Mesenchymal stem cell of Wharton's jelly (primary cell): ENCODE measurements around a stretch of chr10.

GRCh38 chr10:24618221-24619004, 105.3 kb downstream of the ARHGAP21 start:
- CAGE, long polyA plus RNA, result no peak

- CAGE, long polyA plus RNA, result no peak
These were observed 82.9 kb downstream of the PRTFDC1 start for GRCh38 chr10:24869594-24869853.

DNA sequence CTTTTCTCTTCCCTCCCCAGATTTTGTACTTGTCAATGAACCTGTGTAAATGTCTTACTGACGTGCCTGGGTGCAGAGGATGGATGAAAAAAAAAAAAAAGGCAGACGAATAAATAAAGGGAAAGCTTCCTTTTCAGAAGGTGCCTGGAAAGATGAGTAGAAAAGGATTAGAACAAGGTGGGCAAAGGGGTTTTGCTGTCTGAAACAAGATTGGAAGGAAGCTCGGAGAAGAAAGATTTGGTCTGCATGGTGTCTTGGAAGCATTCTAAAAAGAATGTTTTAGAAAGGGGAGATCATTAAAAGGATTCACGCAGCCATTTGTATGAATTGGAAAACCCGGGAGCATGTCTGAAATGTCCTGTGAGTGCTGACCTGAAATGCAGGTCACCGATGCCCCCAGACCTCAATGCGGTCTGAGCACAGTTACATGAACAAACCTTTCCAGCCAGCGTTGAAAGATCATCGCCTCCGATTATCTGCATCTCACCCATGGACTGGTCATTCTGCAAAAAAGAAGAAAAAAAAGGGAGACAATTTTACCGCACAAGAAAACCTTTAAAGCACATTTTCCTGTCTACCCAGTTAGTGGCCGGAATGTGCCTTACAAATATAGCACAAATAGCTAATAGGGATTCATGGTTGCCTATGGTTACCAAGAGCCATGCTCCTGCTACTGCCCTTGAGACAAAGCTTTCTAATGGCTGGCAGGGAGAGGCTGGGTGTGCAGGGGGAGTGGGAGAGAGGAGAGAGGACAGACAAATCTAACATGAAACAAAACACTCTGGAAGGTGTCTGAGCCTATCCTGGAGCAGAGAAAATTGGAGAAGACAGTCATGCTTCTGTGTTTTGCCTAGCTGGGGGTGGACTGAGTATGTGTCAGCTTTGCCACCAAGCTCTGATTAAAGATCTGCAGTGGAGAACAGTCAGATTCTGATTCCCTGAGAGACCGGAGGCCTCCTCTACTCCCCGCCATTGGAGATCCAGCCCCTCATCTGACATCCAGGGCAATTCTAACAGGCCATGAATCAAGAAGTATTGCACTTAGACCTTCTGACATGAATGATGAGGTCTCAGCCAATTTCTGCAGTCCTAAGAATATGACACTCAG, 80.5 kb downstream of the PRTFDC1 start:
- CAGE, long polyA plus RNA, result no peak

GRCh38 chr10:24882192-24882662, 70.2 kb downstream of the PRTFDC1 start:
- CAGE, long polyA plus RNA, result no peak

DNA sequence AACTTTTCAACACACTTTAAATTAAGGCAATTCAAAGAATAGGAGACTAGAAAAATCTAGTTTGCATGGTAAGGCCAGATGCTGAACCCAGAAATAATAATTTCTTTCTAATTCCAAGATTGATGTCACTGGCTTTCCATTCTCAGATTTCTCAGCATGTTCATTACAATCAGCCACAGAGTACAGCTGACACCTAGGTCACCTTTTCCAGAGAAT, 10.4 kb upstream of the PRTFDC1 start:
- CAGE, long polyA plus RNA, result no peak

- CAGE, long polyA plus RNA, result no peak
These were observed 51.8 kb downstream of the THNSL1 start for GRCh38 chr10:25068000-25068829.

- CAGE, long polyA plus RNA, result no peak
These were observed 5.8 kb downstream of the APBB1IP start for GRCh38 chr10:26443980-26444320.

DNA sequence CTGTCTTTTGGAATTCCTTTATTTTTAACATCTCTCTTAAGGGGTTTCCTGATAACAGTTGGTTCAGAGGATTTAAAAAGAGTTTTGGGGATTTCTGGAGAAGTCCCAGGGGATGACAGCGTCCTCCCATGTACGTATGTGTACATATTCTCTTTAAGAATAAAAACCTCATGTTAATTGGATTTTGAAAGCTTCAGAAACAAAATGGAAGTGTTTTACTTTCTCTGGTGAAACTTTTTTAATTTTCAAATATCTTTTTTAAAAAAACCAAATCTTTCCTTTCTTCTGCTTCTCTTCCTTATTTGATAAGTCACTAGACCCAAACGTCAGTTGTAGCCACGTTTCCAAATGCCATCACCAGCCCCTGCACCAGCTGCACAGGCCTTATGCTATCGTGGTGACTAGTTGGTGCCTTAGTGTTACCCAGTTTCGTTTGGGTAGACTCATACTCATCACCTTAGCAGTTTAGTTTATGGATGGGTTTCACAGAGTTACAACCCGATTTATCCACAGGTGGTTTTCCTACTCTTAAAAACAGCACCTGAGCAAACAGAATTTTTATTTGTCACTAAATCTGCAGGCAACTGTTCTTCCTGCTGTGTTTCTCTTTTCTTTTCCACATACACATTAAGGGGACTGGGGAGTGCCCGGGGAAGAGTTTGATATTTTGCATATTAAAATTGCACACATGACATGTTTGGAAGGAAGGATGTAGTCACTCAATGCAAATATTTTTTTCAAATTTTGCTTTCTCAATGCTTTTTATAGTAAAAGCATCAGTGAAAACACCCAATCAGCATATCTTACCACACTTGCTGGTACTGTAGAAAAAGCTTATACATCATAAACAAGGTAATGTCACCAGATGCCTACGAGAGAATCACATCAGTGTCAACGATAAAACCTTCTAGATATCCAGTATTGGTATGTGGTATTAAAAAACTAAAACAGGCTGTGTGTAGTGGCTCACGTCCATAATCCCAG, 41.6 kb downstream of the PDSS1 start:
- CAGE, long polyA plus RNA, result no peak

DNA sequence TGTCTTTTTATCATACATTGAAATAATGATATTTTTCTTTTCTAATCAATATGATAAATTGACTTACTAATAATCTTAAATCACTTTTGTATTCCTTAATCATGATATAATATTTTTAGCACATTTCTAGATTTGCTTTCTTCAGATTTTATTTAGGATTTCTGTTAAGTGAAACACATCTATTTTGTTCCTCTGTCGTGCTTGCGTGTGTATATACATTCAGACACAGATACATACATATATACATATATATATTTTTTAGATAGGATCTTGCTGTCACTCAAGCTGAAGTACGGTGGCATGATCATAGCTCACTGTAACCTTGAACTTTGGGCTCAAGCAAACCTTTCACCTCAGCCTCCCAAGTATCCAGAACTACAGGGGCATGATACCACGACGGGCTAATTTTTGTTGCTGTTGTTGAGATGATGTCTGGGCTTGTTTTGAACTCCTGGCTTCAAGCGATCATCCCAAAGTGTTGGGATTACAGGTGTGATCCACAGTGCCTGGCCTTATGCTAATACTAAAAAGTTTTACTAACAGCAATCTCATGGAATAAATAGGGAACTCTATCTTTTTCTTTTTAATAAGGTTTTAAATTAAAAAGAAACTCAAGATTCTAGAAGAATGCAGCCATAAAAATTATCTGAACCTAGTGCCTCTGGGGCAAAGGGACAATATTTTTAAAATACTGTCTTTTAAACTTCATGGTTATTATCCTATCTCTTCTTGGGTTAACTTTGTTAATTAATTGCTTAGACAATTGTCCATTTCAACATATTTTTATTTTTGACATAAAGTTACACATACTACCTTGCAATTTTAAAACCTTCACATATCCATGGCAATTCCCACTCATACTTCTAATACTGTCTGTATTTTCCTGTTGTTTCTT, 15.0 kb downstream of the YME1L1 start:
- CAGE, long polyA plus RNA, result no peak

- CAGE, long polyA plus RNA, result no peak
These were observed 15.1 kb downstream of the MASTL start for GRCh38 chr10:27169869-27171059.

DNA sequence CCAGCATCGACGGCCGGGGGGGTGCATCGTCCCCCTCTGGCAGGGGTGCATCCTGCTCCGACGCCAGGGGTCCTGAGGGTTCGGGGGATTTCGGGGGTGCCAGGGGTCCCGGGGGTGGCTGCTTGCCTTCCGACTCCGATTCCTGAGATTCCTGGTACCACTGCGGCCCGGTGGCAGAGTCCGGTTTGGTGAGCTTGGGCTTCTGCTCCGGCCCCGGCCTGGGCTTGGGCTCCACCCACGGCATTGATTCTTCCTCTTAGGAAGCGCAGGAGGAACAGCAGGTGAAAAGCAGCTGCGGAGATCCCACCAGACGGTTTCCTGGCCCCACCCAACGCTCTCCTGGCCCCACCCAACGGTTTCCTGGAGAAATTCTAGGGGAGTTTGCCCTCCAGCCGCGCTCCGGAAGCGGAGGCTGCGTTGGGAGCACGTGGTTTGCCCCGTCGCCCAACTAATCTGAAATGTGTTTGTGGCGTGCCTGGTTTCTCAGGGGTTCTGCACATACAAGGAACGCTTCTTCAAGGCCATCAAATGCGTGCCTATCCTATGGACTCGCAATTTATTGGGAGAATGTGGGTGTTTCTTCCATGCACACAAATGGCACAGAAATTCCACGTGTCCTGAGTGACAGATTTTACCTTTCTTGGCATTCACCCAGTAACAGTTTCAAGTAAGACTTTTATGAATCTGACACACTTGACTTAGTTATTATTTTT, 89.9 kb upstream of the RAB18 start:
- CAGE, long polyA plus RNA, result no peak

GRCh38 chr10:27747144-27747436, 1.5 kb upstream of the MKX start:
- CAGE, long polyA plus RNA, result no peak

DNA sequence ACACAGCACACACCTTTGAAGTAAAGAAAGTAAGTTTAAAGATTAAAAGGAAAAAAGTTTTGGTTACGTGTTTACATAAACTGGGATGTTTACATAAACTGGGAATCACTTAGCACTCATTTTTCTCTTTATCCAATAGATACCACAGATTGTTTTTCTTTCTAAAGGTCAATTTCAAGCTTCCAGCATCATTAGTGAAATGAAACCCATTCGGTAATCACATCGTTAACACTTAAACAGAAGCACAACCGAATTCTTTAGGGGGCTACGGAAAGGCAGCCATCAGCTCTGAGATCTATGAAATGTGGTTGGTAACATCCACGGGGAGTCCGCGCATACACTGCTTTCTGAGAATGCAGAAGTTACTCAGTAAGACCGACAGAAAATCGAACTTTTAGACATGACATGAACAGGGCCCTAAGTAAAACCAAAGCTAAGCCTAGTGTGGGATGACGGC, 983 bp downstream of the ODAD2 start:
- CAGE, long polyA plus RNA, result no peak

GRCh38 chr10:28202742-28203214, 100.1 kb downstream of the MPP7 start:
- CAGE, long polyA plus RNA, result no peak

DNA sequence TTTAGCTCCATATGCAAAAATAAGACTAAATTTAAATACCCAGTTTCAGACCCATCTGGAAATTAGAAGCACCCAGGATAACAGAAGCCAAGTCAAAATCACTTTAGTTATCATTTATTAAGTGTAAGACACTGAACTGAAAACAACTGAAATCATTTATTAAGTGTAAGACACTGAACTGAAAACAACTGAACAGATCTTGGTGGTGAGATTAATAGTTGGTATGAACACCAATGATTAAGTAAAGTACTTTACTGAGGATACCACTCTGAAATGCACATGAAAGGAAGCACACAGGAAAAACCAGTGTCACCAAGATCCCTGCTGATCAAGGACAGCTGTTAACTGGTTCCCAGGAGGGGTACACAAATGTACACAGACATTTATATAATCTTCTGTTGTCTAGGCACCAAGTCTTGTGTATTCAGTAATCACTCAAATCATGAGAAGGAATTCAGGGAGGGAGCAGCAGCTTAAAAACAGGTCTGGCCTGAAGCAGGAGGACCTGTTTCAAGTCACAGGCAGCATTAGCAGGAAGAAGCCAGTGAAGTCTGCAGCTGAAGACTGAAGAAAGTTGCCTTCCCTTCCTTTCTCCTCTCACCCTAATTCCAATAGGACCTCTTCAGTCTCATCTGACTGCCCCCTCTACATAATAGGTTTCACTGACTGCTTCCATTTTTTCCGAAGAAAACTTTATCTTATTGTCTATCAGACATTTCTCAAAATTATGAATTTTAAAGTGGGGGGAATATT, 18.8 kb downstream of the MPP7 start:
- CAGE, long polyA plus RNA, result no peak

- CAGE, long polyA plus RNA, result no peak
These were observed 28.2 kb upstream of the MPP7 start for GRCh38 chr10:28331071-28331483.

DNA sequence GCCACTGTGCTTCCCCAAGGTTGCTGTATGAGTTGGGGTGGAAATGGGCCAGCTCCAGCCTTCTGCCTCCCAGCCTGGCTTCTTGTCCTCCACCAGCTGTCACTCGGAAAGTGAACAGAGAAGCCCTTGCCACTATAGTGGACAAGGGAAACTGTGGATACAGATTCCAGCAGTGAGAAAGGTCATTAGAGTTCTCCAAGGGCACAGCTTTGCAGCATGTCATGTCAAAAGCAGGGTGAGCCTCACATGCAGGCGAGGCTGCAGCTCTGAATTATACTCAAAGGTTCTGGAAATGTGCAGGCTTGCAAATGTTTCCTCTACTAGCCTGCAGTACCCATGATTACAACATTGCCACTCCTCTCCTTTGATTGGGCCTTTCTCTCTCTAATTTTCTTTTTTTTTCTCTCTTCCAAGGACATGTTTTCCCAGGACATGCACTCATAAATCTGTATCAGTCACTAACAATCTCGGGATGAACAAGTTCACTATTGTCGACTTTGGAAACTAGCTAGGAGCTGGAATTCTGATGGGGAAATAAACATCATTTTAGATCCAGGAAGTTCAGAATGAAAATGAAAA, 33.1 kb downstream of the BAMBI start:
- CAGE, long polyA plus RNA, result no peak

GRCh38 chr10:28743370-28744043, 66.2 kb downstream of the BAMBI start:
- CAGE, long polyA plus RNA, result no peak

DNA sequence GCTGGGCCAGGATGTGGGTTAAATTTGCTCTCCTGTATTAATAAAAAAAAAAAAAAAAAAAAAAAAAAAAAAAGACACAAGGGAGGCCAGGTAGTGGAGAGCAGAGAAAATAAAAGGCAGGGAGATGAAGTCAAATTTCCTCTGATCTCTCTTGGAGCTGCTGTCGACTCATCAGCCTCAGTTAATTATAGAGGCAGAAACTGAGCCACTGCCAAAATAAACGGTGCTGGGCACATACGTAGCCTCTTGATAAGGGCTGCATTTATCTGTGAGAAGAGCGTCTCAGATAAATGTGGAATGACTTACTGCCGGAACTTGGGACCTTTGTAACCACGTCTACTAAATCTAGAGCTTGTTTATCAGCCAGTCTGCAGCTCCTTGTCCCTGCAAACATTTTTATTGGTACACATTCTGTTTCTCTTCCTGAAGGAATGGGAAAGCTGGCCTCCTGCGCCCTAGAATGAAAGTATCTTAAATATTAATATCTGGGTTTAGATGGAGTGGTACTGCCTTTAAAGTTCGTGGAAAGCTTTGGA, 162.3 kb downstream of the BAMBI start:
- CAGE, long polyA plus RNA, result no peak

- CAGE, long polyA plus RNA, result no peak
These were observed 261.9 kb downstream of the BAMBI start for GRCh38 chr10:28939224-28939628.